Astrocyte (in vitro differentiated cells and primary cell): ENCODE data around the genes SMIM42, OR10T2 and PYDC5.

DNA sequence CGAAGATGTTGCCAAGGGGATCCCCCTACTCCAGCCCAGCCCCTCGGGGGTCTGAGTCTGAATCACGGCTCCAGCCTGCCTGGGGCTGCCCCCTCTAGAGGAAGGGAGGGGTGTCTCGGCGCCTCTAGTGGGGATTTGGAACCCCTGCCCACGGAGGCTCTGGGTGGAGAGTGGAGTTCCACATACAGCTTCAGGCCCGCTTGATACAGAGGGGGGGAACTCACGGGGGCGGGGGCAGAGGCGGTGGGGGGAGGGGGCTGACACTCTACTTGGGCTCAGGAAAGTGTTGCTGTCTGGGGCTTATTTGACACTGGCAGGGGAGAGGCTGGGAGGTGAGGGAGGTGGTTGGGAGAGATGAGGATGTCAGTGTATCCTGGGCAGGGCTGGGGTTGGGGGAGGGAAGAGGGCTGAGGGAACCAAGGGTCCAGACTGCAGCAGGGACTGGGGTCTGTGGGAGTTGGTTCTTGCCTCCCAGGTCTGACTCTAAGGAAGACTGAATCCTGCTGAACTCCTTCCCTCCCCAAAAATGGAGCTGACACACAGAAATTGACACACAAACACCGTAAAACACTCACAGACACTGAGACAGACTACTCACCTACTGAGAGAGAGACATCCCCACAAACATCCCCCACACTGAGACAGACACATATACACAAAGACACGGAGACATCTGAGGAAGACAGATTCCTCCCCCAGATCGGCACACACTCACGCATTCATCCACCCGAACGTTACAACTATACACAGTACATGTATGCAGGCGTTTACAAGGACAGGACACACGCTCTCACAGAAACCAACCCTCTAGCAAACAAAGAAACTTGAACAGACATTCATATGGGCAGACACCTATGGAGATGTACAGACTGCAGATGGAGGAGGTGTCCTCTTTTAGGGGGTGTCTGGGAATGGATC lies 992 bp downstream of the KIRREL1 start:
- PRO-cap: unidirectional peak, minus-strand start at position 582 of the sequence
- RRBS, 2 experiments: no CpG with 5 or more reads among the region's 18 CpGs

DNA sequence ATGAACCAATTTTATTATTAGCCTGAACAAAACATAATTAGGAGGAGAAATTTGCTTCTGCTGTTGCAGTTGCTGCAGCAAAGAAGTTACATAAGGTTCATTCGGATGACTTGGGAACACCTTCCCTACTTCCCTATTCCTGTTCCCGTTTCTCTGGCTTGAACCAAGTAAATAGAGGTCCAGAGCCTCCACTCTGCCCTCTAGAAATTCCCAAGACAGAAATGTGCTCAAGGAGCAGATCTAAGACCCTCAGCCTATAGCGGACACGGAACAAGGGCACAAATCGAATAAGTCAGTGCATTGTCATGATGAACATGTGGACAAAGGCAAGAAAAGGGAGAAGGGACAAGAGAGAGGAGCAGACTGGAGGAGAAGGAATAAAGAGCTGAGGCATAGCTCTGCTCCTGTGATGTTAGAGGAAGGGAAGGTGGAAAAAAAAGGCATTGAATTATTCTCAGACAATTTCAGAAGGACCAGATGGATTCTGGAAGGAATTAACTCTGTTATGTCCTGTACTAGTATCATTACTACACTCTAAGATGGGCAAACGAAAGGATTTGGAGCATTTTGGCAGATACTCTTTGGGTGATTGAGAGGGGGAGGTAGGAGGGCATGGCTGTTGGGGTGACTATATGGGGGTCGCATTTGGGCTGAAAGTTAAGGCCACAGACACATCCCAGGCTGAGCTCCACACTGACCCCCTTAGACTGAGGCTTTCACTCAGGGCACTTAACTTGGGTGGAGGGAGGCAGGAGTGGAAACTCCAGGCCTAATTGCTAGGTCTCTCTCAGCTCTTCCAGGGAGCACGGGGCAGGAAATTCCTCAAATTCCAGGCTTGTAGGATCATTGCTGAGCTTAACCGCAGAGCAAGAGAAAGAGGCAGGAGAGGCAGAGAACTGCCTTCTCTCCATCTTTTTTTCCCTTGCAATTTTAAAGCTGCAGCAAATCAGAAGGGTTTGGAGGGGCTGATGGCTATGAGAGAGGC lies 25.7 kb downstream of the KIRREL1 start:
- PRO-cap: bidirectional peak, plus-strand start at position 869 of the sequence, minus-strand start at position 709 of the sequence
- RRBS, 2 experiments: no CpG with 5 or more reads among the region's 9 CpGs

DNA sequence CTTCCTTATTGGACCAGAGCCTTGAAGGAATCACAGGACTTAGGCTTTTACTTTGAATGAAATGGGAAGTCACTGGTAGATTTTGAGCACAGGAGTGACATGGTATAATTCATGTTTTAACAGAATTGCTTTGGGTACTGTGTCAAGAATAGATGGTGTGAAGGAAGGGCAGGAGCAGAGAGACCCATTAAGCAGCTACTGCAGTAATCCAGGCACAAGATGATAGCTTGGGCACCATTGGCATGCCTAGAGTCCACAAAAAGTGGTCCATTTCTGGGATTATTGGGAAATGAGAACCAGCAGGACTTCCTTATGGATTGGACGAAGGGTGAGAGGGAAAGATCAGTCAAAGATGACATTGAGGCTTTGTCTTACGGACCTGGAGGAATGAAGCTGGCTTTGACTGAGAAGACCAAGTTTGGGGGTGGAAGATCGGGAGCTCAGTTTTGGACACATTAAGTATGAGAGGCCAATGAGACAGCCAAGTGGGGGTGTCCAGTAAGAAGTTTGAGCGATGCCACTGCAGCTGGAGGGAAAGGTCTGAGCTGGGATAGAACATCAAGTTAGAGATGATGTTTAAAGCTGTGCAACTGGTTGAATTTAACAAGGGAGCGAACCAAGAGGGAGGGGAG lies 52.6 kb downstream of the KIRREL1 start:
- PRO-cap: no peak
- RRBS, 2 experiments: no CpG with 5 or more reads among the region's 5 CpGs

- PRO-cap: no peak
- RRBS, 2 experiments: no CpG with 5 or more reads among the region's 7 CpGs
Observed at GRCh38 chr1:158128006-158128517, at the start of gene SMIM42. Gene SMIM42, minus strand, starts transcription at chr1:158128301.

DNA sequence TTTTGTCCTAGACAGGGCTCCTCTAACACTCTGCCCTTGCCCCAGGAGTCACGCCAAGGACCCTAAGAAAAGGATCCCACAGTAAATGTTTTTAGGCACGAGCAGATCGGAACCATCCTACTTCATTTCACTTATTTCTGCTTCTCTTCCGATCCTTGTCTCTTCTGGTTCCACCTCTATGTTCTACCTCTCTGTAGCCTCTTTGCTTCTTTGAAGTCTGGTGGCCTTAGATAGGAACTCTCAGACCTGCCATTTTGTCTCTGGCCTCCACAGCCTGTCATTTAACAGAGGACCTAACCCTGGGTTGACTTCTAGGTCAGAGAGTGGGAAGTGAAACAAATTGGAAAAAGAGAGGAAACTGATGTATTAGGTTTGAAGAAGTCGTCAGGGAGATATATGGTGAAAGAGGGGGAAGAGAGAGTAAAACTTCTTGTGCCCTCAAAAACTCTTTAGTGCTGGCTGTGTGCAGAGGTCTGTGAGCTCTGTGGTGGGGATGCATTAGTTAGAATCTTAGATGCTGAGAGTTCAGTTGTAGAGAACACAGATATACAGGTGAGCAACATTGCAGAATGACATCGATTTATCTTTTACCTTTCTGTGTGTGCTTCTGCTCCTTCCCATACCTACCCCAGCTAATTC lies 22.4 kb upstream of the SMIM42 start:
- PRO-cap: no peak
- RRBS, 2 experiments: no CpG with 5 or more reads among the region's 6 CpGs

DNA sequence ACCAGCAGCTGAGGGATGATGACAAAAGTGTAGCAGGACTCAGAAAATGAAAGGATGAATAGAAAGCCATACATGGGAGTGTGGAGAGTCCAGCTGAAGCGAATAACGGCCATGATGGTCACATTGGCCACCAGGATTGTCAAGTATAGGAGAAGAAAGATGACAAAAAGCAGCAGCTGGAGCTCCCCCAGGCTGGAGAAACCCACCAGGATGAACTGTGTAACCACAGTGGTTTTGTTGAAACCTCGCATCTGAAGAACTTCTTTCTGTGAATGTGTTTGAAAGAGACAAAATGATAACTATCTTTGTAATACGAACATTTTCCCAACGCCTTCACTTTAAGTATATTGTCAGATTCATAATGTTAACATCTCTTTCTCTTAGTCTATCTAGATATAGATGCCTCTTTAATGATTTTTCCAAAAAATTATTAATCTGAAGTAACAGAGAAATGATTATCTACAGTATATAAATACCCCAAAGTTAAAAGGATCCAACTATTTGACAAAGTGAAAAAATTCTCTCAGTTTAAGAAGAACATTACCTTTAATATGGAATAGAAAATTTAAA lies at the start of gene OR10T2:
Gene OR10T2, minus strand, starts transcription at position 251 of the 570 bp plus-strand sequence.
- PRO-cap: no peak
- RRBS, 2 experiments: no CpG with 5 or more reads among the region's 5 CpGs

DNA sequence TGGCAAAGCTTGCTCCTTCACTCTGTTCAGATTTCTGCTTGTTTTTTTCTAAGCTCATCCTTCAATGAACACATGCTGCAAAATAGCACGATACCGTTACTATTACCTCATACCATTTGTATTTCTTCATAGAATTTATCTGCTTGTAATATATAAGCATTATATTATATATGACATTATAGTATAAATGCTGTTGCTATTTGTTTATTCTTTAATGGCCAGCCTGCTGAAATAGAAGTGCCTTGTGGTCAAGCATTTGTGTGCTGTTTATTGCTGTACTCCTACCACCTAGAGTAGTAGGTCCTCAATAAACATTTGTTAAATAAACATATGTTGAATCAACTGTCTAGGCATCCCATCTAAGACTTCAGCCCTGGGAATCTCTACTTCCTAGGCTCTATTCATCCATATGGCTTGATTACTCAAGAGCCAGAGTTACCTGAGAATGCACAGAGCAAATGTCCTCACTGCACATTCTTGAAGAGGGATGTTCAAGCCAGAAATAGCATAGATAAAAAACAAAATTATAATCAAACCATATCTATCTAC lies at the start of gene PYDC5:
Gene PYDC5, minus strand, starts transcription at position 300 of the 549 bp plus-strand sequence.
- PRO-cap: no peak
- RRBS, 2 experiments: no CpG with 5 or more reads among the region's 2 CpGs

GRCh38 chr1:159188101-159188800 lies 16.4 kb upstream of the ACKR1 start:
- PRO-cap: unidirectional peak, minus-strand start at chr1:159188591
- RRBS, 2 experiments: 2% methylated on average over 18 of the region's 29 CpGs; no CpG with 5 or more reads in 1 of the 2 experiments

- PRO-cap: no peak
- RRBS, 2 experiments: no CpG with 5 or more reads among the region's 5 CpGs
Observed at GRCh38 chr1:159205884-159206650, 1.4 kb downstream of the ACKR1 start.

DNA sequence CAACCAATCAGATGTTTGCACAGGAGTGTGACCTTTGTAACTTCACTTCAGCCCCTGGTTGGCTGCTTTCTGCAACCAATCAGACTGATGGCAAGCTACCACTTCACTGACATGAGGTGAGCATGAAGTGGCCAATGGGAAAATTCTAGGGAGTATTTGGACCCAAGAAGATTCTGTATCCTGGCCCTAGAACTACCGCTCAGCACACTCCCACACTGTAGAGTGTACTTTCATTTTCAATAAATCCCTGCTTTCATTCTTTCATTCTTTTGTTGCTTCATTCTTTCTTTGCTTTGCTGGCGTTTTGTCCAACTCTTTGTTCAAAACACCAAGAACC lies 25.8 kb downstream of the OR10J1 start:
- PRO-cap: no peak
- RRBS, 2 experiments: no CpG with 5 or more reads among the region's 2 CpGs

- PRO-cap: no peak
- RRBS, 2 experiments: no CpG with 5 or more reads among the region's 3 CpGs
Observed at GRCh38 chr1:159595347-159595698, 7.7 kb downstream of the APCS start.

DNA sequence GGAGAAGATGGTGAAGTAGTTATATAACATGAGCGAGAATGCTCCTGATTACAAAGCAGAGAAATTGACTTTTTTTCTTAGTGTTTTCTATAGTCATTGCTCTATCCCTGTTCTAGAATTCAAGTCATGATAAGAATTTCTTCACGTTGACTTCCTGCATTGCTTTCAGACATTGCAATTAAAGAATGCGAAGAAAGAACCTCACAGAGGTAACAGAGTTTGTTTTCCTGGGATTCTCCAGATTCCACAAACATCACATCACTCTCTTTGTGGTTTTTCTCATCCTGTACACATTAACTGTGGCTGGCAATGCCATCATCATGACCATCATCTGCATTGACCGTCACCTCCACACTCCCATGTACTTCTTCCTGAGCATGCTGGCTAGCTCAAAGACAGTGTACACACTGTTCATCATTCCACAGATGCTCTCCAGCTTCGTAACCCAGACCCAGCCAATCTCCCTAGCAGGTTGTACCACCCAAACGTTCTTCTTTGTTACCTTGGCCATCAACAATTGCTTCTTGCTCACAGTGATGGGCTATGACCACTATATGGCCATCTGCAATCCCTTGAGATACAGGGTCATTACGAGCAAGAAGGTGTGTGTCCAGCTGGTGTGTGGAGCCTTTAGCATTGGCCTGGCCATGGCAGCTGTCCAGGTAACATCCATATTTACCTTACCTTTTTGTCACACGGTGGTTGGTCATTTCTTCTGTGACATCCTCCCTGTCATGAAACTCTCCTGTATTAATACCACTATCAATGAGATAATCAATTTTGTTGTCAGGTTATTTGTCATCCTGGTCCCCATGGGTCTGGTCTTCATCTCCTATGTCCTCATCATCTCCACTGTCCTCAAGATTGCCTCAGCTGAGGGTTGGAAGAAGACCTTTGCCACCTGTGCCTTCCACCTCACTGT lies 10.7 kb downstream of the APCS start:
- PRO-cap: no peak
- RRBS, 2 experiments: no CpG with 5 or more reads among the region's 8 CpGs

- PRO-cap: no peak
- RRBS, 2 experiments: no CpG with 5 or more reads among the region's 8 CpGs
Observed at GRCh38 chr1:159711977-159713256, 2.0 kb downstream of the CRP start.

DNA sequence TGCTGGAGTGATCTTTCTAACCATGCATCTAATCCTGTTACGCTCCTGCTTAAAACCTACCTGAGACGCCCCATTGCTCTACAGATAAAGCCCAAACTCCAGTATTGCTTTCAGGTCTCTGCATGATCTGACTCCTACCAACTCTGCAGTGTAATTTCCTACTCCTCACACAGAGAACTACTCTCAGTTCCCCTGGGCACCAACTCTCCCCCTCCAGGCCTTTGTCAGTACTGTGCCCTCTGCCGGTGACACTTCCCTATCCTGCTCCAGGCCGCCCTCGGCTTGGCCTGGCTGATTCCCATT lies 2.5 kb downstream of the SLAMF8 start:
- PRO-cap: no peak
- RRBS, 2 experiments: no CpG with 5 or more reads among the region's 5 CpGs

- PRO-cap: no peak
- RRBS, 2 experiments: under 1 to 4% methylated on average over 11 of the region's 65 CpGs
Observed at GRCh38 chr1:160084057-160084641, 2.8 kb downstream of the KCNJ9 start.

DNA sequence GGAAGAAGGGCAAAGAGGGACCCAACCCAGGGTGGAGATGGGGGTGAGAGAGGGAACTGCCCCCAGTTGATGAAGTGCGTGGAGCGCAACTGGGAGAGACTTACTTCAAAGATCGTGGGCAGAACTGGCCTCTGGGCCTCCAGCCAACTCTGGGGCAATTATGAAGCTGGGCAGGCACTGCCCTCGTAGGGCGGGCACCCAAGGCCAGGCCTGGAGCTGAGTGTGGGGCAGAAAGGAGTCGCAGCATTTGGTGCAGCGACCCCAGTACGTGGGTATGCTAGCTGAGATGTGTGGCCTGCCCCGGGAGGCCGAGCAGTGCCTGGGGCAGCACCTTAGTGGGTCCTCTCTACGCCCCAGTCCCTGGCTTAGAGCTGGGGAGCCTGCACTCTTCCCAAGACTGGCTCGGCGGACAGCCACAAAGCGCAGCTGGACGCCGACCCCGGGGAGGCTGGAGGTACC lies 542 bp downstream of the IGSF8 start:
- PRO-cap: no peak
- RRBS, 2 experiments: 1 to 11% methylated on average over 1 of the region's 17 CpGs

DNA sequence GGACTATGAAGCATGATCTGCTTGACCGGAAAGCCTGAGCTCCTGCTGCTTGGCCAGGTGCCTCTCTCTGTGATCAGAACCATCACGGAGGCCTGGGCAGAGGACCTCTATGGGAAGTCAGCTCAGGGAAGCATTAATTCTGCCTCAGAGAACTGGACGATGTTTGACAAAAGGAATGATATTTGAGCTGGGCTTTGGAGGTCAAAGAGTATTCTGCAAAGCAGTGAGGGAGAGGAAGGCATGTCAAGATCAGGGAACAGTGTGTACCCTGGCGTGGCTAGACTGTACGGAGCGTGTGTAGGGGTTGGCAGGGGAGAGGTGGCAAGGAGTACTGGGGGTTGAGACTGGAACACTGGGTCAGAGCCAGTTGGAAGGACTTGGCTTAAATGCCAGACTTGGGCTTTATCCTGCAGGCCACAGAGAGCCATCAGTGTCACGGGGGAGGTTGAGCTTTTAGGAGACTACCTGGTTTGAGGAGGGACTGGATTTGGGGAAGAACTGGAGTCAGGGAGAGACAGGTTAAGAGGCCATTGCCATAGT lies 16.4 kb downstream of the ATP1A2 start:
- PRO-cap: no peak
- RRBS, 2 experiments: no CpG with 5 or more reads among the region's 7 CpGs

DNA sequence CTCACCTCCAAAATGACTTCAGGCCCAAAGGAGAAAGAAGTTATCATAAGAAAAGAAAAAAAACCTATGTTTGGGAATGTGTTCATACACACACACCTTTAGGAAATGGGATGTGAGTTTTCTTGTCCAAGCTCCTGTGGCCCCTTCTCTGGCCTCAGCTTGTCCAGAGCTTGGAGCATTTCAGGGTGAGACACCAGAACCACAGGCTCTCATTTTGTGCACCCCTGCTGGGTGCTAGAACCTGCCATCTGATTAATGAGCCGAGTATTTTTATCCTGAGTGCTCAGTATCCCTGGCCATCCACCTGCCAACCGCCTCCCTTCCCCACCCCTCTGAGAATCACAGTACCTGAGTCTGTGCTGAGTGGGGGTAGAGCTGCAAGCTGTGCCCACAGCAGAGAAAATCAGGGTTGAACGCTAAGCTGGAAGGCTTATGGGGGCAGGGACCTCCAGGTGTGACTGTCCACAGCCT lies 1.3 kb downstream of the CASQ1 start:
- PRO-cap: no peak
- RRBS, 2 experiments: no CpG with 5 or more reads among the region's 3 CpGs

- PRO-cap: bidirectional peak, plus-strand start at chr1:160261734, minus-strand start at chr1:160261671
- RRBS, 2 experiments: no CpG with 5 or more reads among the region's 6 CpGs
Observed at GRCh38 chr1:160261499-160261796, 901 bp downstream of the DCAF8 start.

- PRO-cap: no peak
- RRBS, 2 experiments: no CpG with 5 or more reads among the region's 8 CpGs
Observed at GRCh38 chr1:160366475-160366962, 352 bp upstream of the NHLH1 start.